Measurements from ENCODE around the gene TOP3A.

DNA sequence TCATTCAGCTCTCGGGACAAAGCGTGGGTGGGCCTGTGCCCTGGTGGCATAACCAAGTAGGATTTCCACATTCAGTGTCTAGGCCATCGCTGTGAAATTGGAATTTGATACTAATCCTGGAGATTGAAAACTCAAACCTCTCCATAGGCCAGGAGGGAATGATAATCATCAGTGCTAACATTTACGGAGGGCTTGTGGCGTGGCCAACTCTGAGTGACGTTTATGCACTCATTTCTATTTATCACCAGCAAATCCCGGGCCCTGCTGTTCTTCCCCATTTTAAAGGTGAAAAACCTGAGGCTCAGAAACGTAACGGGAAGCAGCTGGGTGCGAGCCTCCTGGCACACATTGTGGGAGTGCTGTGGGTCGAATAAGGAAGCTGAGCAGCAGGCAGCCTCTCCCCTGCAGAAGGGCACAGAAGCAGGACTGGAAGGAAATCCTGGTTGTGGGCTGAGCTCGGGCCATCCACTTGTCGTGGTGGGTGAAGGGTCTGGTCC is 33.1 kb downstream of the RAI1 start:
- PRO-cap, result no peak

DNA sequence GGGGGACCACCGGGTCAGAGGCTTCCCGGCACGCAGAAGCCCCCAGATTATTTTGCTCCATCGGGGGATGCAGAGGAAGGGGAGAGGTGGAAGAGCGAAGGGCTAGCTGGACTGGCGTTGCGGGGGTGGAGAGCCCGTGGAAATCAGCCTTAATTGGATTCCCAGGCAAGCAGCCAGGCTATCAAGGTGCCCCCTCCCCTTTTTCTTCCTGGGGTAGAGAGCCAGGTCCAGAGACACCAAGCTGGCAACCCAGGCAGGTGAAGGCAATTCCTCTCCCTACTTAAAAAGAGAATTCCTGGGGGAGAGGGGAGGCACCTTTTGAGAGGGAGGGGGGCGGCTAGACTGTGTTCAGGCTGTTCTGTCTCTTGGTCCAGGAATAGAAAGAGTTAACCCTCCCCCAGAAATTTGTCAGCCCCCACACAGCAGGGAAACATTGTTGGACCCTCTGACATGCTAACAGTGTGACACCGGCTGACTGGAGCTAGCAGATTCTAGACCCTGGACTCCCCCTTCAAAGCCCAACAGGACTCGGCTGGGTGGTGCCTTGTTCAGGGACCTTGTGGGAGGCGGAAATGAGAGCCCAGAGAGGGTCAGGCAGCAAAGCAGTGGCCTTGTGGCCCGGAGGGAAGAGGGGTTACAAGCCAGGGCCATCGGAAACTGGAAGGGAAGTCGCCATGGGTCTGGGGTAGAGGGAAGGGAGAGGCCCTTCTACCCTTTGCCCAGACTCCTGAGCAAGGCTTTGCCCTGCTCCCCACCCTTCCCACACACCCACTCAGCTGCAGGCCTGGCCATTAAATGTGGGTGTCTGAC is 44.5 kb downstream of the RAI1 start:
- PRO-cap, result no peak

DNA sequence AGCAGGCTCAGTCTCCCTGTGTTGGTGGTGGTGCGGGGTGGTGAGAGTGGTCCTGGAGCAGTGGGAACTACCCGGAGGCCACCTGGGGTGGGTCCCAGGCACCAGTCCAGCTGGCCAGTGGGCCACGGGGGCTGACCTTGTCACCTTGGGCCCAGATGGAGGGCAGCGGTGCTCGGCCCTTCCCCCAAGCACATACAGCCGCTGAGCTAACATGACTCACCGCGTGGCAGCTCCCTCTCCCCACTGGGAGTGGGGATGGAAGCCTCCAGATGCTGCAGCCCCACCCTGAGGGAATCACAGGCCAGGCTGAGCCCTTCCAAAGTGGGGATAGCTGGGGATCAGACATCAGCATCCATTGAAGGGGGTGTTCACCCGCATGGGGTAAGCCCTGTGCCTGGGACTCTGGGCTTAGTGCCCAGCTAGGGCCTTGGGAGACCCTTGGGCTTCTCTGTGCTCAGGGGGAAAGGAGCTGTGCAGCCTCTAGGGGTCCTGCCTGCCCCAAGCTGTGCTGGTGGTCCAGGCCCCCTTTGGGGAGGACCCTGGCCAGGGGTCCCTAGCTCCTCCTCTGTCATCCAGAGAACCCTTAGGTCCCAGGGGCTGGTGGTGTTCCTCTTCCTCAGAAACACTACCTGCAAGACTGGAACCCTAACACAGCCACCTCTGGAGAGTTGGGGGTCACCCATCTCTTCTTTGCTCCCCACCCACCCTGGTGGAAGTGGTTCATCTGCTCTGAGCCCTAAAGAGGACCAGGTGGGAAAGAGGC is 58.7 kb downstream of the RAI1 start:
- PRO-cap, result no peak

DNA sequence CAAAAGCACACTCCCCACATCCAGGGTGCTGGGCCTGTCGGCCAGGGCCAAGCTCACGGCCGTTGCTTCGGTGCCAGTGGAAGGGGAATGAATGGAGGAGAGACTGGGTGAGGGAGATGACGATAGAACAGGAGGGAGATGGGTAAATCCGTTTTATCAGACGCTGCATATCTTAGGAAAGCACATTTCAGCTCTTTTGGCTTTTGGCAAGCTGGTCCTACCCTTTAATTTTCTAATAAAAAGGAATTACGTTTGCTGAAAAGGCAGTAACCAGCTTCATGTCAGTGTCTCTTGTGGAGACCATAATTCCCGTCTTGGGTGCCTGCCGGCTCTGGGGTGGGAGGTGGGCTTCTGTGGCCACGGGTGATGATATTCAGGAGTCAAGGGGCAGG is 60.5 kb downstream of the RAI1 start:
- PRO-cap, result no peak

- PRO-cap, result no peak
Measured at GRCh38 chr17:17746115-17746447, 64.8 kb downstream of the RAI1 start.

DNA sequence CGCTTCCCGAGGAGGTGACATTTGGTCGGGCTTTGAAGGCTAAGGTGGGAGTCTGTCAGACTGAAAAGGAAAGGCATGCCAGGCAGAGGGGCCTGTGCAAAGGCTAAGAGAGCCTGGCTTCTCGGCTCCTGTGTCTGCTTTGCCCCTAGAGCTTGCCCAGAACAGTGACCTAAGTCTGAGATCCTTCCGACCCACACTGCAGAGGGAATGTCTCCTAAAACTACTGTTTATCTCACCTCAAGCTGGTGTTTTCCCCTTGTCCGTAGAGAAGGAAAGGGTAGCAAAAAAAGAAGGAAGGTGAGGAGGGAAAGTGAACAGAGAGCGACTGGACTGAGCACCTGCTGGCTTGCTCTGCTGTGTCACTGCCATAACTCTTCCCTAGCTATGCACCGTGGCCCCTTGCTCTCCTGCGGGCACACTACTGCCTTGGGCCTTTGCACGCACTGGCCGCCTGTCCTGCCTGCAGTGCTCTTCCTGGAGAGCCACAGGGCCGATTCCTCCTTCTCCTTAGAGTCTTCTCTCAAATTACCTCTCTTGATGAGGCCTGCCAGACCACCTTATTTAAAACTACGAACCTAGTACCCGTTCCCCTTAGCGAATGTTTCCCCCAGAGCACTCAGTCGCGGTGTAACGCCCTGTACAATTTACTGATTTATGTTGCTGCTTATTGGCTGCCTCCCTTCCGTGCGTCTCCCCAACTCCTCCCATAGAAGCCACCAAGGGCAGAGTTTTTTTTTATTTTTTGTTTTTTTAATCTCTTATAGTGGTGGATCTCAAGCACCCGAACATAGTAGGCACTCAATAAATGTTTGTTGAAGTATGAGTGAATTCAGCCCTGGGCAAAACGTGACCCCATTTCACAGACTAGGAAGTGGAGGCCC is 70.2 kb downstream of the RAI1 start:
- PRO-cap, result unidirectional peak, minus-strand start at position 618 of the sequence

DNA sequence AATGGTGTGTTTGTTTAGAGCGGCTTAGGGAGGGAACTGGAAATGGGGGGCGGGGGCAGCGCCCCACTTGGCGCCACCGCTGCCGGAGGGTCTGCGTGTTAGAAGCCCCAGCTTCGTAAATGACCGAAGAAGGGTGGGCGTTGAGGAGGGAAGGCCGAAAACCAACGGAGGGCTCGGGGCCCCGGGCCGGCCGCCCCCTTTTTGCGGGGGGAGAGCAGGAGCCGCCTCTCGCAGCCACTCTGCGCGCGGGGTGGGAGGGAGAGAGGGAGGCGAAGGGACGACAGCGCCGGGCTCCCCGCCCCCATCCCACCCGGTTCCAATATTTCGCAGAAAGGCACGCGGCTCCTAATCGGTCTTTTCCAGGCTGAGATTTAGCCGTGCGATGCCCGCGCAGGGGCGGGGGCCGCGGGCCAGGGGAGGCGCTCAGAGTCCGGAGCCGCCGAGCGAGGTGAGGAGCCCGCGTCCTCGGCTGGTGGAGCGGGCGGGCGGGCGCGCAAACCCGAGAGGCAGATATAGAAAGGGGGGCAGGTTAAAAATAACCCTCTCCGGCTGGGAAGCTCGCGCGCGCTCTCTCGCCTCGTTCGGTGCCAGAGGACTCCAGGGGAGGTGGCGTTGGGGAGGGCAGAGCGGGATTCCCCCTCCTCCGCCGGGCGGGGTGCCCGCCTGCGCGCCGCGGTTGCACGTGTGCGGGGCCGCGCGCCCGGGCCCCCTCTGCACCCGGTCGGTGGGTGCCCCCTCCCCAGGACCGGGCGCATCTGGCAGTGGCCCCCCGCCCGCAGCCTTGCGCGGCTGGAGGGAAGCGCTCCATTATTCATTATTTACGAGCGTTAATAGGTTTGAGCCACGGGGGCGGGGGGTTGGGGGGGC is 54.8 kb downstream of the SREBF1 start:
- PRO-cap, result no peak

DNA sequence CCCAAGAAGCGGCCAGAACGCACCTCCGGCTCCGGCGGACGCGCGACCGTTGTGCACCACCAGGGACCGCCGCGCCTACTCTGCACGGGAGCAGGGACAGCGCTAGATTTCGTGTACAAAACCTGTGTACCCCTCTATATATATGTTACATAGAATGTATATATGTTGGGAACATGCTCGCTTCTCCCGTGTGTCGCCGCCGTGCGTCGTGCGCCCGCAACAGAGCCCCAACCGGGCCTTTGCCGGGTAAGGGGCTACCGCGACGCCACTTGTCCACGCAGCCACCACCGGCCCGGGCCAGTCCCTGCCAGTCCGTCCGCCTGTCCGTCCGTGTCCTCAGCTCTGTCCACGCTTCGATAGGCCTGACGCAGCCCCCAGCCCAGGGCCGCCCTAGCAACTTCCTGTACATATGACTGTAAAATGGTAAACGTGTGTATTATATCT is 26.0 kb downstream of the SREBF1 start:
- PRO-cap, result unidirectional peak, minus-strand start at position 79 of the sequence

DNA sequence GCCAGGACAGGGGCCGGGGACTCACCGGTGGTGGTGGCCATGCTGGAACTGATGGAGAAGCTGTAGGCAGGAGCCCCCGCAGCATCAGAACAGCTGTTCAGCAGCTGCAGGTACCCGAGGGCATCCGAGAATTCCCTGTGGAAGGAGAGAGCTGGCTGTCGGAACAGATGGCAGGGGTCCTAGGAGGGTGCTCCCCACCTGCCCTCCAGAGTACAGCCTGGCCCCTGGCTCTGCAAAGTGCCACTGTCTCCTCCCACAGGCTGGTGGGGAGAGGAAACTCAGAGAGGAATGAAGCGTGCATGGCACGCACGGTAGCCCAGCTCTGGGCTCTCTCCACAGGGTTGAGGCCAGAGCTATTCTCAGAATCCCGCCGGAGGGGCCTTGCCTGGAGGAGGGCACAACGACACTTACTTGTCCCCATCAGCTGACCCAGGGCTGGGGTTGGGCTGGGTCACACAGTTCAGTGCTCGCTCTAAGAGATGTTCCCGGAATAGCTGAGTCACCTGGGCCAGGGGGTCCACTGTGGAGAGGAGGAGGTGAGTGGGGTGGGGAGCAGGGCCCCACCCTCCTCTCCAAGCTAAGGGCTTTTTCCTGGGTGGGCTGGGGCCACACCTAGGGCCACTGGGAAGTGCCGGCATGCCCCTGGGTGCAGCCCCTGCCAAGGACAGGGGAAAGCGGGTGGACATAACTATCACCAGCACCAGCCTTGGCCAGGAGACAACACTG is 21.8 kb downstream of the SREBF1 start:
- PRO-cap, result no peak

- PRO-cap, result no peak
Measured at GRCh38 chr17:17816367-17817414, 20.1 kb downstream of the SREBF1 start.

DNA sequence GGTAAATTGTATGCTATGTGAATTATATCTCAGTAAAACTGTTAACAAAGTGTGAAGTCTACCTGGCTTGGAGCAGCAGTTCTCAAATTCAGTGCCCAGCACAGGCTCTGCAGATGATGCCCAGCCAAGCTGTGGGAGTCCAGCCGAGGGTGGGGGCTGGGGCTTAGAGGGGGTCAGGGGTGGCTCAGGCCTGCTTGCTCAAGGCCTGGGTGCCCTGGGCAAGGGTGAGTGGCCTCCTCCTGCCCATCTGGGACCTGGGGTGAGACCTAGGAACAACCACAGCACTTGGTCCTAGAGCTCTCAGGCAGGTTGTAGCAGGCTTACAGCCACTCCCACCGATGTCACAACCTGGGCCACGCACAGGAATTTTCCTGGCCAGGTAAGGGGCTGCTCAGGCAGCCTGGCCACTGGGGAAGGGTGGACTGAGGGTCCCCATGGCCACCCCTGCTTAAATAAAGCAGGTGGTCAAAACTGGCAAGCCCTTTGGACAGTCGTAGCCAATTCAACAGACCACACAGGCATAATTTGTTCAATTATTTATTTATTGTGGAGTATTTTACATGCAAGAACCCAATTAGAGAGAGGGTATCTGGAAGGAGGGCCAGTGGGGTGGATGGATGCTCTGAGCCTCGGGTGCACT is 6.3 kb upstream of the SREBF1 start:
- PRO-cap, result no peak

- PRO-cap, result unidirectional peak, minus-strand start at chr17:17850218
Measured at GRCh38 chr17:17849545-17850690, 13.1 kb upstream of the SREBF1 start.

GRCh38 chr17:17928226-17928641 is 44.0 kb downstream of the TOM1L2 start:
- PRO-cap, result no peak

DNA sequence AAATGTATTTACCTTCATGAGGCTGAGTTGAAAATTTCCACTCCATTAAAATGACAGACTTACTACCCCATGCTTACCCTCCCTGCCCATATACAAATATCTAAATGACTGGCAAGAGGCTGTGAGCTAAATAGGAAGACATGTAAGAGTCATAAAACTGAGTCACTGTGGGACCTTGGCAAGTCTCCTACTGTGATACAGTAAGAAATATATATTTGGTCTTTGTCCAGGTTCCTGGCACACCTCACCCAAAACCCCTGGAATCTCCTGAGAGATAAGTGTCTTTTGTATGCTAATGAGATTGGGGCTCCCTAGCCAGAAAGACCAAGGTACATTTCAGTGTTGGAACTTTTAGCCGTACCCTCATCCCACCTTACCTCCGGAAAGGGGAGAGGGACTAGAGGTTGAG is 13.7 kb downstream of the TOM1L2 start:
- PRO-cap, result no peak

- PRO-cap, result no peak
Measured at GRCh38 chr17:18021042-18021570, 17.9 kb downstream of the ATPAF2 start.

DNA sequence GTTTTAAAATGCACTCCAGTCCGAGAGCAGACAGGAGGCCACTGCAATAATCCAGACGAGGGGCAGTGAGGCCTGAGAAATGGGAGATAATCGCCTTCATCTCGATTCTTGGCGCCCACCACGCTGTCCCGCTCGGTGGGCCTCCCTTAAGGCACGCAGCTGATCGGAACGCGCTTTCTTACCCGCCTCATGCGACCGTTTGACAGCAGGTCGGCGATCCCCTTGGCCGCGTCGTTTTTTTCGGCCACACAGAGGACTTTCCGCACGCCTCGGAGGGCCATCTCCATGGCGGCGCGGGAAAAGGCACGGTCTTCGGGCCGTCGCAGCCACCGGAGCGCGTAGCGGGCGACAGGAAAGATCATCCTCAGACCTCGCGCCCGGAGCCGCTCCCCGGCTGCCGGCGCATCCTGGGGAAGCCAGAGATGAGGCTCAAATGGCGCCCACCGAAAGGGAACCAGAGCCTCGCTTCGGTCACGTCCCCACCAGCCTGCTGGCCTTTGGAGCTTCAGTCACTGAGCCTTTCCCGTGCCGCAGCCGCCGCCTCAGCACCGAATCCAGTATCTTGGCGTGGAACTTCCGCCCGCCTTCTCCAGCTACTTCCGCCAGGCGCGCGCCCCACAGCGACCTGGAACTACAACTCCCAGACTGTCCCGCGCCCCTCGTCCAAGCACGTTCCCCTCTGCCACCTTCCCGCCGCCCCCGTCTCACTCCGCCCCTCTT is at the start of gene TOP3A:
TSS of gene TOP3A (minus strand) at position 578 of the 720 bp plus-strand sequence.
- PRO-cap, result bidirectional peak, plus-strand start outside the sequence, minus-strand start at position 547 of the sequence

GRCh38 chr17:18317385-18317755 is 2.3 kb downstream of the SMCR8 start:
- PRO-cap, result no peak

DNA sequence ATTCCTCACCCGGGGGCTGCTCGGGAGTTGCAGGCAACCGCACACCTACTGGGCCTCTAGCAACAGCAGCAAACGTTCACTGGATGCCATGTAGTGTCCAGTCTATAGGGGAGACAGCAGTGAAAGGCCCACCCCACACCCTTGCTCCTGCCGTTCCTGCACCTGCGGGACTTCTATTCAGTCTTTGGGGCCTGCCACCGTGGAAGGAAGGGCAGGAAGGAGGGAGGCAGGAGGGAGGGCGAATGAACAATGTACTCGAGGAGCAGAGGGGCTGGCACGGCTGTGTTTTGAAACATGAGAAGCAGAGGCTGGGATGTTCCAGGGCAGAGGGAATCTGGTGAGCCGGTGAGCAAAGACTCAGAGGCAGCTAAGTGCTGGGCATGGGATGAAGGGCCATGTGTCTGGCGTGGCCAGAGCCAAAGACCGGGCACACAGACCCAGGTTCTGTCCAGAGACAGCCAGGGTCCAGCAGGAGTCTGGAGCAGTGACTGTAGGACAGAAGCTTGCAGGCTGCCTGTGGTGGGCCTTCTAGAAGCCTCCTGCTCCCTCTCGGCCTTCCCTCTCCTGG is 15.3 kb downstream of the SLC5A10 start:
- PRO-cap, result no peak

DNA sequence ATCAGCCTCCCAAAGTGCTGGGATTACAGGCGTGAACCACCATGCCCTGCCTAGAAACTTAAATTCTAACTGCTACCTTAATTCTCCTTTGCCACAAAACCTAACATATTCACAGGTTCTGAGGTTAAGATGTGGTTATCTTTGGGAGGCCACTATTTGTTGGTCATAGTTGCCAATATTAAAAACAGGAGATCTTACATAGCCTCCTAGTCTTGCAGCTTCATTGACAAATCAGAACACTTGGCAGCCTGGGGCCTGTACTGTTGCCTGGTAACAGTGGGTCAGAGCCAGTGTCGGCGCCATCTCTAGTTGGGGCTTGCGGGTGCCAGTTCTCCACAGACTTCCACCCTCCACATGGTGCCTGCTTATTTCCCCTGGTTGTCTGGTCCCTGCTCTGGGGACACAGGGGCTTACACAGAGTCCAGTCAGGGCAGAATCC is 13.2 kb downstream of the EPN2 start:
- PRO-cap, result no peak

DNA sequence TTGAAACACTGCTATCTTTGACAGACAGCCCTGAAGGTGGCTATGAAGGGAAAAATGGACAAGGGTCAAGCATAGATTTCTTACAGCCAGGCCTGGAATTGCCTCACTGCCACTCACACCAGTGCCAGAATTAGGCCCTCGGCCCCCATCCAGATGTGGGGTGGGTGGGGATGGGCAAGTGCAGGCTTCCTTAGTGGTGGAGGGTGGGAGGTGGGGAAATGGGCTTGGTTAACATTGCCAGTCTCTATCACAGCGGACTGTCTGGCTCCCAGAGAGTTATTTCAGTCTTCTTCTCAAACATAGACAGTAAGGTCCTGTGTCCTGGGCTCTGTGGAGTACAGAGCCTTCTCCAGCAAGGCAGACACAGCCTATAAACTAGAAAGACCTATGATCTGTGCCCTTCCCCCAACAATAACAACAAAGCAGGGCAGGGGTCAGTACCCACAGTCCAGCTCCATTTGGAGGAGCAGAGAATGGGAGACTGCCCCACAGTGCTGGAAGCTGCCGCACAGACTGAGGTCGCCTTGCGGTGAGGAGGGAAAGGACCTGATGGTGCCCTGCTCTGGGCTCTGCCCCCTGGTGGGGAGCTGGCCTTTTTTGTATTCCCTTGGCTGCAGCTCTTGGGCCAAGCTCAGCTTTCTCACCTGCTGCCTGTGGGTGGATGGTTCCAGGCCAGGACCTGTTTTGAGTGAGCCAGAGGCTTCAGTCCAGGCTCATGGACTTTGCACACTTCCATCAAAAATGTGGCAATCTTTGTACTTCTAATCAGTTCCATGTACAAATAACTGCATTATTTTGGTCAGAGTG is 24.6 kb downstream of the B9D1 start:
- PRO-cap, result no peak